CD14-positive monocyte (primary cell): ENCODE measurements around the genes CFL2 and BRMS1L.

GRCh38 chr14:34460819-34461152, 1.3 kb downstream of the SPTSSA start:
- CAGE, long polyA plus RNA = no peak

- CAGE, long polyA plus RNA = no peak
Observed at GRCh38 chr14:34580370-34580855, 40.9 kb upstream of the EAPP start.

DNA sequence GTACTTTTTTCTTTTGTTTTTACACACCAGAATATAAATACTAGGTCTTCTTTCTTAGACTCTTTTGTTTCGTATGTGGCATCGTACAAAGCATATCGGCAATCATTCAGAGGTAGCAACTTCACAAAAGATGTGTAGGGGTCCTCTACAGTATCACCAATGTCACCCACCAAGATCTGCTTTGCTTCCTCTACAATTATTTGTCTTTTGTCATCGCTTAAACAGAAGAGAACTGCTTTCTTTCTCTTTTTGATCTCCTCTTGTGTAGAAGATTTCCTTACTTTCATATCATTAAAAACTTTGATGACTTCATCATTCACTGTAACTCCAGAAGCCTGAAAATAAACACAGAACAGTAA, 1.2 kb downstream of the CFL2 start:
- CAGE, long polyA plus RNA = no peak

- CAGE, long polyA plus RNA = no peak
Observed at GRCh38 chr14:34713586-34714110, 745 bp downstream of the CFL2 start.

DNA sequence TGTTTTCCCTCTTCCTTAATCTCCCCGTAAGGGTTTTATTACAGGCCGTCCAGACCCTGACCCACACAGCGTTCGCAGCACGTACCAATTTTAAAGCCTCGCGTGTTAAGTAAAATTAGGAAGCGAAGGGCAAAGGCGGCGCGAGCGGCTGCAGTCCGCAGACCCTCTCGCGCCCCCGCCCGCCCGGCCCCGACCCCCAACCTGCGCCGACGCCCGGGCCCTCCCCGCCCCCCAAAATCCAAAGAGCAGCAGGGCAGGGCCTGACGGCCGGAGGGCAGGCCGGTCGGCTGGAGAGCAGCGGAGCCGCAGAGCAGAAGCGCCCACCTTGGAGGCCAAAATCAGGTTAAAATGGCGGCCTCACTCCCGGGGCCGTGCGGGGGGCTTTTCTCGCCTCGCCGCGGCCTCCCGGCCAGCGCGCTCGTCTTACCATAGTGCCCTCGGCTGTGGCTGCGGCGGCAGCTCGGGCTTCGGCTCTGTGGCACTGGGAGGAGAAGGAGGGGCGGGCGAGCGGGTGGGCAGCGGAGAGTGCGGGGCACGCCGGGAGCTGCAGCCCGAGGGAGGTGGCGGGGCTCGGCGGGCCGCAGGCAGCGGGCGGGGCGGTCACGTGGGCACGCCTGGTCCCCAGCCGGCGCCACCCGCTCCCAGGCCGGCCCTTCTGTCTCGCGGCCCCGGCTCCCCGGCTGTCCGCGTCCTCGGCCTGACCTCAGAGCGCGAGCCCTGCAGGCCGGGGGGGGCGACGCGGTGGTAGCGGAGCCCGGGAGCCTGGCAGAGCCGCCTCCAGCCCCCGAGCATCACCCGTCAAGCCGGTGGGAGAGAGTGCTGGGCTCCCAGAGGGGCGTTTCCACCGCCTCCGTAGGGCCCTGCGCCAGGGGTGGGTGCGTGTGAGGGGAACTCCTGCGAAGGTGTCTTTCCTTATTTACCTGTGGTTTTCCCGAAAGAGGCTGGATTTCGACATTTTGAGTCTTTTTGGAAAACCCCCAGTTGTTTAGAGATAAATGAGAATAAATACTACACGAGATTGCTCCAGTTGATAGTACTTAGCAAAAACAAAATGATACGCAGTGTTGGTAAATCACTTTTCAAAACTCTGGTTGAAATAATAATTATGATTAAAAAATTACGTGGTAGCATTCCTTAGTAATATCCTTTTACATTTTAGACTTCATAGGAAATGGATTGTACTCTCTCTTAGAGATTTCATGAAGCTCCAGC, at the start of gene CFL2:
Gene CFL2 (minus strand): TSS at position 483 of the 1,212 bp plus-strand sequence.
- CAGE, long polyA plus RNA = no peak

DNA sequence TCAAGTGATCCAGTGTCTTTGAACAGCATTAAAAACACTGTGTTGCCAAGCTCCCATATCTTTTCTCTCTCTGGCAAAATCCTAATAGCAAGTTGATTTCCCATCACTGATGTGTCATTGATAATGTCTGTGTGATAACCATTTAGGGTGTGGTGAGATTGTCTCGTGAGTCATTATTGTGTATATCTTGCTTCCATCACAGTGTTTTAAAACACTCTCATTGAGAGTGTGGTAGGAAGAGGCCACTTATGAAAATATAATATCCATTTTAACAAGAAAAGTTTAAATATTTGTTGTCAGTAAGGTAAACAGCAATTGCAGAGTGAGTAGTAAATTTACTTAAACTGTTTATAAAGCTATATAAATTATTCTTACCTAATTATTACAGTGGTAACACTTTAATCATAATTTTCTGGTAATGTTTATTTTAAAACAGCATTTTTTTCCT, 74.7 kb downstream of the PRORP start:
- CAGE, long polyA plus RNA = no peak

- CAGE, long polyA plus RNA = no peak
Observed at GRCh38 chr14:35285189-35285833, 6.9 kb upstream of the PSMA6 start.

- CAGE, long polyA plus RNA = no peak
Observed at GRCh38 chr14:35286621-35287203, 5.5 kb upstream of the PSMA6 start.

DNA sequence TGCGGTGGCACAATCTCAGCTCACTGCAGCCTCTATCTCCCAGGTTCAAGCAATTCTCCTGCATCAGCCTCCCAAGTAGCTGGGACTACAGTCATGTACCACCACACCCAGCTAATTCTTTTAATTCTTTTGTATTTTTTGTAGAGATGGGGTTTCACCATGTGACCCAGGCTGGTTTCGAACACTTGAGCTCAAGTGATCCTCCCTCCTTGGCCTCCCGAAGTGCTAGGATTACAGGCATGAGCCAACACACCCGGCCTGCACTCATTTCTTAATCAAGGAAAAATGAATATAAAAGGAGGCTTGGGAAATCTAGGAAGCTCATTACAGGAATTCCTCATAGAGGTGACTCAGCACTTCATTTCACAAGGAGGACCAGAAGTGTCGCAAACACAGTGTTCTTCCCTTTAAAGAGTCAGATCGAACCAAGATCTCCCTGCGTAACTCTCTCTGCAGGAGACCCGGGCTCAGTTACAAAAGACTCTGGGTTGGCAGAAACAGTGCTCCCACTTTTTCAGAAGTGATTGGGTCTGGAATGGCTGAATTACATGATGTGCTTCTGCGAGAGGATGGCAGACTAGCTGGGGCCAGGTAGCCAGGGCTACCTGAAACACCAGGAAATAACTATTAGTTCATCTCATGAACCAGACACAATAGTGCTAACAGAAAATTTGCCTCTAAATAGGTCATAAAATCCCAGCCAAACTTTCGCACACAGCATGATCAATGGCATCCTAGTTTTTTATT, 30.2 kb downstream of the NFKBIA start:
- CAGE, long polyA plus RNA = no peak

GRCh38 chr14:35402240-35402950, 2.2 kb downstream of the NFKBIA start:
- CAGE, long polyA plus RNA = no peak

DNA sequence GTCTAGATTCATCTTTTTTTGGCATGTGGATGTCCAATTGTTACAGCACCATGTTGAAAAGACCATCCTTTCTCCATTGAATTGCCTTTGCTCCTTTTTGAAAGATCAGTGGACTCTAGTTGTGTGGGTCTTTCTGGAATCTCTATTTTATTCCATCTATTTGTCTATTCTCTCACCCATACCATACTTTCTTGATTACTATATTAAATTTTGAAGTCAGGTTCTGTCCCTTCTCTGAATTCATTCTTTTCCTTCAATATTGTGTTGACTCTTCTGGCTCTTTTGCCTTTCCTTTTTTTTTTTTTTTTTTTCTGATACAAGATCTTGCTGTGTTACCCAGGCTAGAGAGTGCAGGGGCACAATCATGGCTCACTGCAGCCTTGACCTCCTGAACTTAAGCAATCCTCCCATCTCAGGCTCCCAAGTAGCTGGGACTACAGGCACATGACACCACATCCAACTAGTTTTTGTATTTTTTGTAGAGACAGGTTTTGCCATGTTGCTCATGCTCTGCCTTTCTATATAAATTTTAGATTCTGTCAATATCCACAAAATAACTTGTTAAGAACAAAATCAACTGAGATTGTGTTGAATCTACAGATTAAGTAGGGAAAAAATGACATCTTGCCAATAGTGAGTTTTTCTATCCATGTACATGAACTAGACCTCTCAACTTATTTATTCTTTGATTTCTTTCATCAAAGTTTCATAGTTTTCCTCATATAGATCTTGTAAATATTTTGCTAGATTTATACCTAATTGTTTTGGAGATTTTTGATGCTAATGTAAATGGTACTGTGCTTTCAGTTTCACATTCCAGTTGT, 102.6 kb downstream of the RALGAPA1 start:
- CAGE, long polyA plus RNA = no peak

DNA sequence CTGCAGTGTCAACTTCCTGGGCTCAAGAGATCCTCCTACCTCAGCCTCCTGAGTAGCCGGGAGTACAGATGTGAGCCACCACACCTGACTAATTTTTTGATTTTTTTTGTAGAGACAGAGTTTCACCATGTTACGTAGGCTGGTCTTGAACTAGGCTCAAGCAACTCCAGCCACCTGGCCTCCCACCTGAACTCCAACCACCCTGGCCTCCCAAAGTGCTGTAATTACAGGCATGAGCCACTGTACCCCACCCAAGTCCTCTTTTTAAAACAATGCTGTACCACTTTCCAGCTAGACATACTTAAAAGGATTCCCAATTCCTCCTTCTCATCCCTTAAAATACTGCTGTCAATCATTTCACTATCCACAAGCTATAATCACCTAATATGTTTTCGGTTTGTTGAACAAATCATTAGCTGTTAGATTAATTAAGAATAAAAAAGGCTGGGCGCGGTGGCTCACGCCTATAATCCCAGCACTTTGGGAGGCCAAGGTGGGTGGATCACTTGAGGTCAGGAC, 97.5 kb downstream of the RALGAPA1 start:
- CAGE, long polyA plus RNA = no peak

- CAGE, long polyA plus RNA = no peak
Observed at GRCh38 chr14:35717873-35718519, 91.1 kb downstream of the RALGAPA1 start.

- CAGE, long polyA plus RNA = no peak
Observed at GRCh38 chr14:35825758-35826640, at the start of gene BRMS1L. BRMS1L (plus strand) TSS chr14:35826338.

- CAGE, long polyA plus RNA = no peak
Observed at GRCh38 chr14:36217469-36217880, 103.0 kb downstream of the MBIP start.

DNA sequence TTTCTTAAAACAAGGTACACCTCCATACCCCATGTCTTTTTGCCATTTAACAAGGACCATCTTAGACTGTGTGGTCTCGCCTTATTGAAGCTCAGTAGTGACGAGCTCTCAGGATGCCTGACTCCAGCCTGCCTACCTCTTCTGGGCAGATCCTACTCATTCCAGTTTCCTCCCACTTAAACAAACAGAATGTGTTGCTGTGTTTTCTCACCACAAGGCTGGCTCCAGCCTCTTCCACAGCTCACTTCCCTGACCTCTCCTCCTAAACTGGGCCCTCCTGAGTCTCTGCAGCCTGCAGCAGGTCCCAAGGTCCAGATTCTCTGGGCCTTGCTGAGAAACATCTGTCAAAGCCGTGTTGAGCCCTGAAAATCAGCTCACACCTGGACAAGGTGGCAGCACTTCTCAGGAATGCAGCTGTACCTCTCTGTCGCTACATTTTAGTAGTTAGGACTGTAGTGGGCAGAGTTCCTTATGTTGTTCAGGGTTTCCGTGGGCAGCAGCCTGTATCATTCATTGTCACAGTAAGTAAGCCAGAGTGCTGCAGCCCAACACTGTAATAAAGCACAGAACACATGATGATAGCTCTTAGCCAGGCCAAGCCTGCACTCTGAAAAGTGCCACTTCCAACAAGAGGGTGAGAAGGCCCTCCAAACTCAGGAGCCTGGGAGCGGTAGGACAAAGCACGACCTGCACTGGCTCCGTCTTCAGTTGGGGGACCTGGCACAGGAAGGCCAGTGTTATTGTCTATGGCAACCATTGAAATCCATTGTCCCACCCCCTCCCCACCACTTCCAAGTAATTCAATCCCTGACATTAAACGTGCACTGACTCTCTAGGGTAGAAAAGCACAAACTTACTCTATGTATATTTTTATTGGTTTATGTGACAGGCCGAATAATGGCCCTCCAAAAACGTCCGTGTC, 68.5 kb downstream of the NKX2-1 start:
- CAGE, long polyA plus RNA = no peak

DNA sequence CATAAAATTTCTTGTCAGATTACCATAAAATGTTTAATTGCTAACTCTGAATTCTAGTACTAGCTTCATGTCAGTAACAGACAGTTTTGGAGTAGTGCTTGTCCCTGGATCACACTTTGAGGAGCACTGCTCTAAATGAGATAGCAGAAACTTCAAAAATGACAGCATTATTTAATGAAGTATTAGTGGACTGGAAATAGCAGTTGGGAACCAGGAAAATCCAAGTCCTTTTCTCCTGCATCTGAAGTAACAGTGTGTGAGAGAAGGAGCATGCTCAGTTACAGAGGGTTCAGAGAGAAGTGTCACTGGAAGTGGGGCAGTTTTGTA, 130.8 kb downstream of the MIPOL1 start:
- CAGE, long polyA plus RNA = no peak

- CAGE, long polyA plus RNA = no peak
Observed at GRCh38 chr14:37865257-37865607, 269.8 kb downstream of the TTC6 start.

DNA sequence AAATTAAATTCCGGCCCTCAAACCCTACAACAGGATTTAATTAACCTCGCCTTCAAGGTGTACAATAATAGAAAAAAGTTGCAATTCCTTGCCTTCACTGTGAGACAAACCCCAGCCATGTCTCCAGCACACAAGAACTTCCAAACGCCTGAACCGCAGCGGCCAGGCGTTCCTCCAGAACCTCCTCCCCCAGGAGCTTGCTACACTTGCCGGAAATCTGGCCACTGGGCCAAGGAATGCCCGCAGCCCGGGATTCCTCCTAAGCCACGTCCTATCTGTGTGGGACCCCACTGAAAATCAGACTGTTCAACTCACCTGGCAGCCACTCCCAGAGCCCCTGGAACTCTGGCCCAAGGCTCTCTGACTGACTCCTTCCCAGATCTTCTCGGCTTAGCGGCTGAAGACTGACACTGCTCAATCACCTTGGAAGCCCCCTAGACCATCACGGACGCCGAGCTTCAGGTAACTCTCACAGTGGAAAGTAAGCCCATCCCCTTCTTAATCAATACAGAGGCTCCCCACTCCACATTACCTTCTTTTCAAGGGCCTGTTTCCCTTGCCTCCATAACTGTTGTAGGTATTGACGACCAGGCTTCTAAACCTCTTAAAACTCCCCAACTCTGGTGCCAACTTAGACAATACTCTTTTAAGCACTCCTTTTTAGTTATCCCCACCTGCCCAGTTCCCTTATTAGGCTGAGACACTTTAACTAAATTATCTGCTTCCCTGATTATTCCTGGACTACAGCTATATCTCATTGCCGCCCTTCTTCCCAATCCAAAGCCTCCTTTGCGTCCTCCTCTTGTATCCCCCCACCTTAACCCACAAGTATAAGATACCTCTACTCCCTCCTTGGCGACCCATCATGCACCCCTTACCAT, 14.6 kb upstream of the SSTR1 start:
- CAGE, long polyA plus RNA = no peak

DNA sequence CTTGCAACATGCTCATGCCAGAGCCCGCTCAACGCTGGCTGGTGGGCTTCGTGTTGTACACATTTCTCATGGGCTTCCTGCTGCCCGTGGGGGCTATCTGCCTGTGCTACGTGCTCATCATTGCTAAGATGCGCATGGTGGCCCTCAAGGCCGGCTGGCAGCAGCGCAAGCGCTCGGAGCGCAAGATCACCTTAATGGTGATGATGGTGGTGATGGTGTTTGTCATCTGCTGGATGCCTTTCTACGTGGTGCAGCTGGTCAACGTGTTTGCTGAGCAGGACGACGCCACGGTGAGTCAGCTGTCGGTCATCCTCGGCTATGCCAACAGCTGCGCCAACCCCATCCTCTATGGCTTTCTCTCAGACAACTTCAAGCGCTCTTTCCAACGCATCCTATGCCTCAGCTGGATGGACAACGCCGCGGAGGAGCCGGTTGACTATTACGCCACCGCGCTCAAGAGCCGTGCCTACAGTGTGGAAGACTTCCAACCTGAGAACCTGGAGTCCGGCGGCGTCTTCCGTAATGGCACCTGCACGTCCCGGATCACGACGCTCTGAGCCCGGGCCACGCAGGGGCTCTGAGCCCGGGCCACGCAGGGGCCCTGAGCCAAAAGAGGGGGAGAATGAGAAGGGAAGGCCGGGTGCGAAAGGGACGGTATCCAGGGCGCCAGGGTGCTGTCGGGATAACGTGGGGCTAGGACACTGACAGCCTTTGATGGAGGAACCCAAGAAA, 2.5 kb downstream of the SSTR1 start:
- CAGE, long polyA plus RNA = no peak